ENCODE data around the genes APCDD1L and NPEPL1.

- PRO-cap = no peak
Measured at GRCh38 chr20:58438710-58439185, 49.7 kb downstream of the VAPB start.

GRCh38 chr20:58515161-58515622 is at the start of gene APCDD1L:
APCDD1L (minus strand) TSS chr20:58515399.
- PRO-cap = no peak

DNA sequence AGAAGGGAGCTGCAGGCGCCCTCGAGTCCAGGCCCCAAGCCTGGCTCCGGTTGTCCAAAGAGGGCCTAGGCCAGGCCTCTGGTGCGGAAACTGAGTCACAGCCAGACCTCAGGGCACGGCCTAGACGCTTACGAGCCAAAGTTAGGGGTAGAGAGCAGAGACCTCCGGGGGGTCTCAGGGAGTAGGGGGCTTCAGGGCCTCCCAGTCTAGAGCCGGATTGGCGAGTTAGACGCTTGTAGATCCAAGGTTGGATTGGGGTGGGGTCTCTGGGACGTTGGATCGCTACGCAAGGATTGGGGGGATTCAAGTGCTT is 324 bp downstream of the STX16 start:
- PRO-cap = bidirectional peak, plus-strand start at position 250 of the sequence, minus-strand start at position 219 of the sequence

DNA sequence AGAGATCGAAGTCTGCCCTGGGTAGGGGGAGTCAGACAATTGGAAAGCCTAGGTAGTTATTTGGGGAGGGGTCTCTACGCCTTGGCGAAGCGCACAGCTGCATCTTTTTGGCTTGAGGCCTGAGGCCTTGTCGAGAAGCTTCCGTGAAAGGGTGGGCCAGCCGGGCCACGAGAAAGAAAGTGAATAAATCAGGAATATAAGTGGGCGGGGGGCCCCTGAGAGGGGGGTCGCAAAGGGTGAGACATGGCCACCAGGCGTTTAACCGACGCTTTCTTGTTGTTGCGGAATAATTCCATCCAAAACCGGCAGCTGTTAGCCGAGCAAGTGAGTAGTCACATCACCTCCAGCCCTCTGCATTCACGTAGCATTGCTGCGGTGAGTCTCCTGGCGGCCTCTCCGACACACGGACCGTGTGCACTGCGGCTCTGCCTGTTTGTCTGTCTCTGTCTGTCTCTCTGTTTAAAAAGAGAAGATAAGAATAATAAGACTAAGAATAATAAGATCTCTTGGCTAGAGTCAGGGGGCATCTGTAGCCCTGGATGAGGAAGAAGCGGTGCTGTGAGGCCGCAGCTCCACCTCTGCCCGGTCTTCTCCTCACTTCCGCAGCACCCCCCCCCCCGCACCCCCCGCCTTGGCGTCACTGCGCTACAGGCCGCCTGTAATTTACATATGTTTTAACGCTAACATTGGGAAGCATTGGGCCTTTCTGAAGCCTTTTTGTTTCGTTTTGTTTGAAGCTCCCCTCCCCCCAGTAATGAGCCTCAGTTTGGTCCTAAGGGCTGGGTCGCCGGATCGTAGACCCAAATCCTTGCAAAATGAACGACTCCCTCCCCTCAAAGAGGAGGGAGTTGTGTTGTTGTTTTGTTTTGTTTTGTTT is 919 bp downstream of the STX16 start:
- PRO-cap = bidirectional peak, plus-strand start at position 367 of the sequence, minus-strand start at position 353 of the sequence; unidirectional peak, minus-strand start at position 592 of the sequence; bidirectional peak, plus-strand start at position 764 of the sequence, minus-strand start at position 592 of the sequence

DNA sequence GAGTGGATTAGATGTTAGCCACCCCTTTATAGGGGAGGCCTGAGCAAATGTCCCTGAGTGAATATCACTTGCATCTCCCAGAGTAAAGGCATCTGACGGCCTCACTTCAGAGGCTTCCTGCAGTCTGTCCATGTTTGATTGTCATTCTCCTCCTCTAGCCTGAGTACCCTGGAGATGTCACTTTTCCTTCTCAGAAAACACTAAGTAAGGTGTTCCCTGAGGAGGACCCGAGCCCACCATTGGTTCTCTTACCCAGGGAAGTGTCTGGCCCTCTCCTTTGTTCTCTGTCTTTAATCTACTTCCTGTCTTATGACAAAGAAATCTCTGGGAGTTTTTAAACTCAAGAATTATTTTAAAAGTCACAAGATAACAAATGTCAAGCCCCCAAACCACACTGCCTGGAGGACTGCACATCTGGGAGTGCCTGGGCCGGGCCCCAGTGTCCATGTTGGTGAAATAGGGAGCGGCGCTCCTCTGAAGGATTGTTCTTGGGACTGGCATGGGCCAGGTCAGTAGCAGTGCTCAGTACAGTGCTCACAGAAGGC is 10.8 kb downstream of the STX16 start:
- PRO-cap = no peak

GRCh38 chr20:58692418-58693011 is at the start of gene NPEPL1:
NPEPL1 (plus strand) TSS chr20:58692800.
- PRO-cap = bidirectional peak, plus-strand start at chr20:58692874, minus-strand start at chr20:58692708

GRCh38 chr20:58839374-58839994 is 51.7 kb upstream of the GNAS start:
- PRO-cap = no peak

DNA sequence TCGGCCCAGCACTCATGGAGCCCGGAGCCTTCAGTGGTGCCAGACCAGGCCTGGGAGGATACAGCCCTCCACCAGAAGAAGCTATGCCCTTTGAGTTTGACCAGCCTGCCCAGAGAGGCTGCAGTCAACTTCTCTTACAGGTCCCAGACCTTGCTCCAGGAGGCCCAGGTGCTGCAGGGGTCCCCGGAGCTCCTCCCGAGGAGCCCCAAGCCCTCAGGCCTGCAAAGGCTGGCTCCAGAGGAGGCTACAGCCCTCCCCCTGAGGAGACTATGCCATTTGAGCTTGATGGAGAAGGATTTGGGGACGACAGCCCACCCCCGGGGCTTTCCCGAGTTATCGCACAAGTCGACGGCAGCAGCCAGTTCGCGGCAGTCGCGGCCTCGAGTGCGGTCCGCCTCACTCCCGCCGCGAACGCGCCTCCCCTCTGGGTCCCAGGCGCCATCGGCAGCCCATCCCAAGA is 37.5 kb upstream of the GNAS start:
- PRO-cap = no peak

DNA sequence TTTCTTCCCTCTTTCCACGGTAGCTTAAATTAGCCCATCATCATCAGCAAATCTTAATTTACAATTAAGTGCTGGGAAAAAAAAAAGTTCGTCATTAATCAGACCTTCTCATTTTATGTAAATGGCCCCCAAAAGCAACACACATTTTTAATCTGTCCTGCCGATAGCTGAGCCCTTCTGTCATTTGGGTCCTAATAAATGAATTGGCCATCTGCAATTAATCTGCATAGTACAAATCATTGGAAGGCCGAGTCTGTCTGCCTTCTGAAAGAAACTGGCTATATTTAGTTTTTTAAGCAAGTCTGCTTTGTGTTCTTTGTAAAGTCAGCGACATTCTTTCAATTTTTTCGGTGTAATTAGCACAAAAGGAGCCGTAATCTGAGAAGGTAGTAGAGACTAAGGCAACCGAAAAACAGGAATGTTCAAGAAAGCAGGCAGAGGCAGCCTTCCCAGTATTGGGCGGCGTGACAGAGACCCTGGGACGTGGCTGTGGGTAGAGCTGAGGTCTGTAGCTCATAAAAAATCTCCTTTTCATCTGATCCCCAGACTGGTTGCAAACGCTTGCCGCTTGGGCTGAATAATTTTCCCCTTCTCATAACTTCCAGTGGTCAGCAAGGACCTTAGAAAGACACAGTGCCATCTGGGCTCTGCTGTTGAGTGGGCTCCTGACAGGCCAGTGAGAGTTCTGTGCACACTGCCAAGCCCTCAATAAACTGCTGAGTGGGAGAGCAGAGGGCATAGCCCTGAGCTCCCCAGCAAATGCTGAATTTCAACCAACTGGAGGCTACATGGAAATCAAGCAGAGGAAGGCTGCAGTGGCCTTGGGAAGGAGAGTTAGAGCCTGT is 8.0 kb upstream of the GNAS start:
- PRO-cap = no peak

GRCh38 chr20:58907585-58908161 is 16.5 kb downstream of the GNAS start:
- PRO-cap = bidirectional peak, plus-strand start at chr20:58908098, minus-strand start at chr20:58907935

- PRO-cap = no peak
Measured at GRCh38 chr20:58909899-58910469, 18.8 kb downstream of the GNAS start.

DNA sequence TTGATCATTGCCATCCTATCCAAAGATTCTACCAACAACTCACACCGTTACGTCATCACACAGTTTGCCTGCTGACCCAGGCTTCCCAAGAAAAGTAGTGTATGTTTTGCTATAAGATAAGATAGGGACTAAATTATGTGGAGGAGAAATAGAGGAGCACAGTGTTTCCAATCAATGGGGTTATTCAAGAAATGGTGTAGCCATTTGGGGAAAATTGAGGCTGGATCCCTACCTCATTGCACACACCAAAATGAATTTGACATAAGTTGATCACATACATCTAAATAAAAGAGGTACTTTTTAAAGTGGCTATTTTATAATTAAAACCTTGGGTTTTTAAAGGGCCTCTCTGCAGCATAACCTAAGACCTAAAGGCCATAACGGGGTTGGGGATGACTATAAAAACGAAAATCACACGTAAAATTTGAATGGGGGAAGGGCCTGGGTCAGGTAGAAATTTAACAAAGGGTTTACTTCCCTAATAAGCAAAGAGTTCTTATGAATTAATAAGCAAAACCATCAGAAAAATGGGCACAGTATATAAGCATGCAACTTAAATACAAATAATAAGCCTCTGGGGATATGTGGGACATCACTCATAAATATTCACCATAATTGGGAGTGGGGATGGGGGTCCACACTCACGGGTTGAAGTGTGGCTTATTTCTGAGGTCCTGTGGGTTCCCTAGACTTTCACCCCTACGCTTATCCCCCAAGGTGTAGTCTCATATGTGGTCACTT is 20.4 kb downstream of the GNAS start:
- PRO-cap = no peak

DNA sequence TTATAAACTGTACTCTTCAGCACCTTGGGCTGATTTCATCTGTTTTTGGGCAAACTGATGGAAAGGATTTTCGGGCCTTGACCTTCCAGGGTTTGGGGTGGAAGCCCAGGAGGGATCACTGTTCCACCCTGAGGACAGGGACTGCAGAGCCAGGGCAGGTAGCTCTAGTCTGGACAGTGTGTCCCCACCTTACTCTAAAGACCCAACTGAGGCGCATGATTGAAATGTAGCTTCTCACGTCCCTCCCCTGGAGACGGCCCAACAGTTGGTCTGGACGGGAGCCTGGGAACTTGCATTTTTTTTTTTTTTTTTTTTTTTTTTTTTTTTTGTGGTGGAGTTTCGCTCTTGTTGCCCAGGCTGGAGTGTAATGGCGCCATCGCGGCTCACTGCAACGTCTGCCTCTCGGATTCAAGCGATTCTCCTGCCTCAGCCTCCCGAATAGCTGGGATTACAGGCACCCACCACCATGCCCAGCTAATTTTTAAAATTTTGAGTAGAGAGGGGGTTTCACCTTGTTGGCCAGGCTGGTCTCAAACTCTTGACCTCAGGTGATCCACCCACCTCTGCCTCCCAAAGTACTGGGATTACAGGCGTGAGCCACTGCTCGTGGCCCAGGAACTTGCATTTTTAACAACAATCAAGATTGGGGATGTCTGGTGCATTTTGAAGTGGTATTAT is 929 bp downstream of the NELFCD start:
- PRO-cap = unidirectional peak, minus-strand start at position 196 of the sequence; unidirectional peak, minus-strand start at position 208 of the sequence

DNA sequence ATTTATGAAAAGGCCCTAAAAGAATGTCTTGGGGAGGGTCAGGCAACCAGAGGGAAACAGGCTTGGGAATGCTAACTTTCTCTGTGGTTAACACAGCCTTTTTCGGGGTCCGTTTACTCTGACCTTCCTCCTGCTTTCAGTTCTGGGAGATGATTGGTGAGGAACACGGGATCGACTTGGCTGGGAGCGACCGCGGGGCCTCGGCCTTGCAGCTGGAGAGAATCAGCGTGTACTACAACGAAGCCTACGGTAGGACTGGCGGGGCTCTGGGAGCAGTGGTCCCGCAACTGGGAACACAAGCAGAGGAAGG is 3.4 kb downstream of the TUBB1 start:
- PRO-cap = no peak

GRCh38 chr20:59023860-59024486 is 4.7 kb downstream of the TUBB1 start:
- PRO-cap = no peak

GRCh38 chr20:59041693-59042526 is 676 bp downstream of the PRELID3B start:
- PRO-cap = no peak

- PRO-cap = no peak
Measured at GRCh38 chr20:59044642-59045290, 2.2 kb upstream of the PRELID3B start.

DNA sequence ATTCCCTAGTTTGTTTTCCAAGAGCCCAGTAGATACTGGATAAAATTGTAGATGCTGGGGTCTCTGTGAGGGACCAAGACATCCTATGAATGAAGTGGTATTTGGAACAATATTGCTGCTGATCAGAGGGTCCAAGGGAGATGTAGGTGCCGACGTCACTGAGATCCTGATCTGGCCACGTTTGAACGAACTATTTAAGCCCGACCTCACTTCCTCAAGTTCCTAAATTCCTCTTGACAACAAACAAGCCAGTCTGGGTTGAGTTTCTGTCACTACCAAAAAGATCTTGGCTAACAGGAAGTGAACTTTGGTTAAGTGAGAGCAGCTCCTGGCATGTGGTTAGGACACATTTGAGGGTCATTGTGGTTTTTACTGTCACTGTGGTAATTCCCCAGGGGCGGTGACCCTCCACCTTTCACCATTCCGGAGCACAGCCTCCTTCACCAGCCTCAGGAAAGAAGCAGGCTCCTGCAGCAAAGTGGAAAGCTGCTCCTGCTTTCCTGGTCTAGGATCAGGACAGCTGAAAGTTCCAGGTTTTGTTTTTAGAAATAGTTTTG is 43.2 kb upstream of the ZNF831 start:
- PRO-cap = no peak

- PRO-cap = no peak
Measured at GRCh38 chr20:59151624-59152257, 11.9 kb upstream of the ZNF831 start.

- PRO-cap = no peak
Measured at GRCh38 chr20:59179105-59179682, 15.6 kb downstream of the ZNF831 start.

Data from fallopian tube (tissue), 1 donor.